ENCODE data around the gene DPH1.

DNA sequence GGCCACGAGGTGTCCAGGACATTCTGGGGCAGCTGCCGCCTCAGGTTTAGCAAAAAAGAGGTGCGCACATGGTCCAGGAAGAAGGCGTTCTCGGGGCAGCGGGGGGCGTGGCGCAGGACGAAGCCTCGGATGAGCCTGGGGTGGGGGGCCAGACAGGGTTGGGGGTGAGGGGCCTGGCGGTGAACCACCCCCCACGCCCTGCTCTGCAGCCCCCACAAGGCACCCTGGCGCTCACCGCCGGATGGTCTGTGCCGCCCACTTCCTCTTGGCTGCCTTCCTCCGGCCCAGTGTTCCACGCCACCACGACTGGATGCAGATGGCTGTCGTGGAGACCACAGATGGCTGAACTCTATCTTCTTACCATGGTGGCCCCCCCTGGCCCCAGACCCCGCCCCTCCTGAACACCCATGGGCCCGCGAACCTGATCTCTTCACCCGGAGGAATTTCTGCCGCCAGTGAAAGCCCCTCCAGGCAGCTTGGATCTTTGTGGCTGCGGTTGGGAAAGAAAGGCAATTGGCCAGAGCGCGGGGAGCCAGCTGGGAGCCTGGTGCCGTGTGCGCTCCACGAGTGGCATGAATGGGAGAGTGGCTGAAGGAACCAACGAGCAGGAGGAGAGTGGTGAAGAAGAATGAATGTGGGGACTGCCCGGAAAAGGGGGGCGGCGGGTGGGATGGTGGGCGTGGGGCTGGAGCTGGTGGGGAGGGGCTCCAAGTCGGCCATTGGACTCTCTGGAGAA lies 14.3 kb upstream of the CRK start:
- PRO-cap = no peak
- RAMPAGE, long total RNA, 4 experiments = no peak in any of the 4 experiments

- PRO-cap = no peak
- RAMPAGE, long total RNA, 4 experiments = no peak in any of the 4 experiments
Measured at GRCh38 chr17:1484409-1485657, 7.7 kb downstream of the MYO1C start.

DNA sequence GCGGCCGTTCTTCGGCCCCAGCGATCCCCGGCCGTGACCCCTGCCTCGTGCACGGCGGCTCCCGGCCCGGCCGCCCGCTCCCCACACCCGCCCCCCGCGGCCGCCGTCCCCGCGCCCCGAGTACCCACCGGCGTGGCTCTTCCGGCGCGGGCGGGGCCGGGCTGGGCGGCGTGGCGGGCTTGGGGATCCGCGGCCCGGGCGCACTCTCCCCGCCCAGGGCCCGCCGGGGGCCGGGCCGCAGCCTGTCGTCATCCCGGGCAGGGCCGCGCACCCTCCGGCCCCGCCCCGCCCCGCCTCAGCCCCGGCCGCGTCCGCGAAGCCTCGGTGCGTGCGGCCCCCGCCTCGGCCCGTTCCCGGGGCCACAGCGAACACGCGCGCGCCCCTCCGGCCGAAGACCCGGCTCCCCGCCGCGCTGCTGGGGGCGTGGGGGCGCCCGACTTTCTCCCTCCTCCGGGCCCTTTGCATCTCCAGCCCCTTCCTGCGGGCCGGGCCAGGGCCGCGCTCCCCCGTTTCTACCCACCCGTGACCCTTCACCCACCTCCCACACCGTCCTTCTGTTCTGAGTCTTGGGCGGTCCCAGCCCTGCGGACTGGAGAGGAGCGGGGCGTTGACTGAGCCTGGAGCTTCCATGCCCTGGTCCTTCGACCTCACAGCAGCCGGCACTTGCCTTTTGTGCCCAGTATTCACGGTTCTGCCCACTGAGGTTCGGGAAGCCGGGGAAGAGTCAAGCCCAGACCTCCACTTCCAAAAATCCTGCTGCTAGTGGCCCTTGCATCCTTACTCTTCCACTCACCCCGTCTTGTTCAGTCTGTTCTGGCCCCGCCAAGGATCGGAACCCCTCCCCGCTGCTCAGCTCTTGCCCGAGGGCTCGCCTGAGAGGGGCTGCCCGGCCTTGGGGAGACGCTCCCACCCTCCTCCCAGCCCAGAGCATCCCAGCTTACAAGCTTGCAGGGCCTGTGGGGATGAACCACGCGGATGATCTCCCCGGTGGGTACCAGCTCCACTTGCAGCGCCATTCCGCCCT lies 702 bp downstream of the MYO1C start:
- PRO-cap = no peak
- RAMPAGE, long total RNA, 4 experiments = start-site peak on the minus strand in 3 of 4 experiments, centred at positions 157 to 158 of the sequence, 30 to 171 reads per replicate

GRCh38 chr17:1509502-1509877 lies 6.9 kb downstream of the INPP5K start:
- PRO-cap = no peak
- RAMPAGE, long total RNA, 4 experiments = no peak in any of the 4 experiments

DNA sequence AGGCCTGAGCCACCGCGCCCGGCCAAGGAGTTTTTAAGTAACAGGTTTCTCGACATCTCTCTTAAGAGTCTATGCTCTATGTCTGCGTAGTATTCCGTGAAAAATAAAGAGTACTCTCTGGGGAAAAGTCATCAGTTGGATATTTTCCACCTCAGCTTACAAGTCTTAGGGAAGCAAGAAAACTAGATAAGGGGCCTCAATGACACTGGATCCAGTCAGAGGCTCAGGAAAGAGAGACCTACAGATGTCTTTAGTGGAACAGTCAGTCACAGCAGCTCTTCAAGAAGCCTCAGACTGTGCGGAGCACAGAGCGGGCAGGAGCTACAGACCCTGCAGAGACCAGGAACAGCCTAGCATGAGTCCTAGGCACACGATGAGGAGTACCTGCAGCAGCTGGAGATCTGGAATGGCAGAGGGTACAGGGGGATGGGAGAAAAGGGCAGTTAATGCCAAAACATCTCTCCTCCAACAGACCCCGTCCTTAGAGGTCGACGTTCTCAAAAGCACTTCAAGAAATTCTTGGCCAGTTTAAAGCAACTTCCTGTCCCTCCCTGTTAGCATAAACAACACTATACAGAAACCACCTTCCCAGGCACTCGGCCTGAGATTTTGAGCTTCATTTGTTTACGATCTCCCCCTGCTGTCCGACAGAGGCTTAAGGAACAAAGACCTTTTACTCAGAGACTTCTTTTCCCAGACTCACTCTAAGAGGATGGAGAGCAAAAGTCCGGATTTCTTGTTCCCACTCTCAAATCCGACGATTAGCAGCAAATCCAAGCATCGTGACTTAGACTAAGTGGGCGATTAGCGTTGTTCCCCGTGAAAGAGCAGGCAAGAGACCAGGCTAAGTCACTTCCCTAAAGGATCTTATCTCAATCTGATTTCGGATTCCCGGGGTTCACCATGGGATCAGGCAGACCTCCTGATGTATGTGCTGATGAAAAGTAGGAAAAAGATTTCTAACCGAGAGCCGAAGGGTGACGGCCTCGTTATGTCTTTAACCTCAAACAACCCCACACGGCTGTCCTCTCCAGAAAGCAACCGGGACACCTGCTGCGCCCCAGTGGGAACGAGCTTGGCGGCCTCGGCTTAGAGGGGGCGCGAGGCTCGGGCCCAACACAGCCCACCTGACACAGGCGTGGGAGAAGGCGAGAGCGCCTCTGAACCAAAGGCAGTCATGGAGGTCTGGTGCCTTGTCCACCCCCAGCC lies 823 bp downstream of the INPP5K start:
- PRO-cap = no peak
- RAMPAGE, long total RNA, 4 experiments = no peak in any of the 4 experiments

GRCh38 chr17:1555682-1556460 lies 6.7 kb downstream of the PITPNA start:
- PRO-cap = no peak
- RAMPAGE, long total RNA, 4 experiments = no peak in any of the 4 experiments

DNA sequence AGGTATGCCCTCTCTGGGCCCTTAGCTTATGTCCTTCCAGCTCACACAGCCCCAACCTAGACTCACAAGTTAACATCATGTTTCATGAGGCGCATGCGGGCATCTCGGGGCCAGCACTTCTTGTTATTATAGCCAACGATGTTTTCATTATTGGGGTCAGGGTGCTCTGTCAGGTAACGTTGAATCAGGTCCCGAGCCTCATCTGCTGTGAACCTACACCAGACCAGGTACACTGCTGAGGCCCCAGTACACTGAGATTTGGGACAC lies 11.1 kb downstream of the PRPF8 start:
- PRO-cap = no peak
- RAMPAGE, long total RNA, 4 experiments = no peak in any of the 4 experiments

- PRO-cap = no peak
- RAMPAGE, long total RNA, 4 experiments = no peak in any of the 4 experiments
Measured at GRCh38 chr17:1704462-1704840, 5.7 kb downstream of the TLCD2 start.

DNA sequence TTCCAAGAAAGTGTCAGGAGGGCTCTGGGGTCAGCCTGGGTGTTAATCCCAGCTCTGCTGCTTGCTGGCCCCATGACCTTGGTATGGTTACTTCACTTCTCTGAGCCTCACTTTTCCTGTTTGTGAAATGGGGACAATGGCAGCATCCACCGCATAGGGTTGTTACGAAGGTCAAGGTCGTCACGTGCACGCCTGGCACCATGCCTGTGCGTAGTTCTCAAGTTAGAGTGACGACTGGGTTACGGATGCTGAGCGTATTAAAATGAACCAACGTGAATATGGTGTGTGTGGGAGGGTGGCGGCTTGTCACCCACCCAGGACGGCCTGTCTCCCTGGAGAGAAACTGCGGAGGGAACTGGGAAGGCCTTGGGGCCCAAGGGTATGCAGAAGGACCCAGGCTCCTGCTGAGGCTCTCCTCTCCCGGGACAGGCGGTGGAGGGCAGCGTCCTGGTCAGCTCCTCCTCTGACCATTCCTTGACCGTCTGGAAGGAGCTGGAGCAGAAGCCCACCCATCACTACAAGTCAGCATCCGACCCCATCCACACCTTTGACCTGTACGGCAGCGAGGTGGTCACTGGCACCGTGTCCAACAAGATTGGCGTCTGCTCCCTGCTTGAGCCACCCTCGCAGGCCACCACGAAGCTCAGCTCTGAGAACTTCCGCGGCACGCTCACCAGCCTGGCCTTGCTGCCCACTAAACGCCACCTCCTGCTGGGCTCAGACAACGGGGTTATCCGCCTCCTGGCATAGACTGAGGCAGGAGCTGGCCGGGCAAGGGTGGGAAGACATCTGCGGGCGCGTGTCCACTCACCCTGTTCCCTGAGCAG lies 5.5 kb upstream of the SERPINF2 start:
- PRO-cap = no peak
- RAMPAGE, long total RNA, 4 experiments = no peak in any of the 4 experiments

DNA sequence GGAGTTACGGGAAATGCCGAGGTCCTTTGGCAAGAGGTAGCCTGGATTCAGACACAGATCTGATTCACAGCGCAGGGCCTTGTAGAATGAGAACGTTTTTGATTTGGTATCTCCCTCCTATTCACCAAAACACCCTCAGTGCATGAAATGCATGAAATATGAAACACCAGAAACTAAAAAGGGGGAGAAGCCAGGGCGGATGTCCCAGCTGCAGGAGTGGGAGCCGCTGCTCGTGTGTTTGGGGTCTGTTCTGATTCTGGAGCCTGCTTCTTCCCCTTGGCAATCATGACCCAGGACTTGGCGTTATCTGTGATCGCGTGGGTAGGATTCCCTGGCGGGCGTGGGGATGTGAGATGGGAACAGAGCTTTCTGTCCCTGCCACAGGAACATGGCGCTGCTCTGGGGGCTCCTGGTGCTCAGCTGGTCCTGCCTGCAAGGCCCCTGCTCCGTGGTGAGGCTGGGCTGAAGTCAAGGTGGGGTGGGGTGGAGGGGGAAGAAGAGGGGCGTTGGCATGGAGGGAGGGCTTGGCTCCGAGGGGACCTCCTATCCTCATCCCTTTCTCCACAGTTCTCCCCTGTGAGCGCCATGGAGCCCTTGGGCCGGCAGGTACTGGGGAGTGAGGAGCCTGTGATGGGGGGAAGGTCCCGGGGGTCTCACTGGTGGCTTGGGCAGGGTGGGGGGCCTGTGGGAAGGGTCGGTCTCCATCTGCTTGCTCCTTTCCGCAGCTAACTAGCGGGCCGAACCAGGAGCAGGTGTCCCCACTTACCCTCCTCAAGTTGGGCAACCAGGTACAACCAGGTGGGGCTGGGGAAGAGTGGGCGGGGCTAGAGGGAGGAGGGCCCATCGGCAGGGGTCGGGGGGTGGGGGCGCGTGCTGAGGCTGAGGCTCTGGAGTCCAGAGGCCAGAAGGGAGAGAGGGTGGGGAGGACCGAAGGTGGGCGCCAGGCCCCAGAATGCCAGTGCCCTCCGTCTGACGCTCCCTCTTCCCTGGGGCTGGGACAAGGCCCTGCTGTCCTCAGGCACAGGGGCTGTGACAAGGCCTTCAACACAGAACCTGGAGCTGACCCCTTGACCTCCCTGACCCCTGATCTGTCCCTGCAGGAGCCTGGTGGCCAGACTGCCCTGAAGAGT lies 2.3 kb downstream of the SERPINF2 start:
- PRO-cap = no peak
- RAMPAGE, long total RNA, 4 experiments = start-site peak on the plus strand in 3 of 4 experiments, centred at positions 366 to 380 of the sequence, 50 to 58 reads per replicate

- PRO-cap = no peak
- RAMPAGE, long total RNA, 4 experiments = no peak in any of the 4 experiments
Measured at GRCh38 chr17:1753902-1754650, 7.8 kb upstream of the SERPINF1 start.

DNA sequence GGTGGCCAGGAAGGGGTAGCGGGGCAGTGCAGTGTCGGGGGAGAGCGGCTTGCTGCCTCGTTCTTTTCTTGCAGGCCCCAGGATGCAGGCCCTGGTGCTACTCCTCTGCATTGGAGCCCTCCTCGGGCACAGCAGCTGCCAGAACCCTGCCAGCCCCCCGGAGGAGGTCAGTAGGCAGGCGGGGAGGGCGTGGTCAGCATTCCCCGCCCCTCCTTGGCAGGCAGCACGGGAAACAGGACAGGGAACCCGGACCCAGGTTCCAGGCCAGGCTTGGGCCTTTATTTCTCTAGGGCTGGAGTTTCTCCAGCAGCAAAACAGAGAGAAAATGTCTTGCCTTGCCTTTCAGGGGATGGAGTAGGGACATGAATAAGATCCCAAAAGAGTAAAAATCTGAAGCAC lies 5.0 kb downstream of the SERPINF1 start:
- PRO-cap = no peak
- RAMPAGE, long total RNA, 4 experiments = no peak in any of the 4 experiments

DNA sequence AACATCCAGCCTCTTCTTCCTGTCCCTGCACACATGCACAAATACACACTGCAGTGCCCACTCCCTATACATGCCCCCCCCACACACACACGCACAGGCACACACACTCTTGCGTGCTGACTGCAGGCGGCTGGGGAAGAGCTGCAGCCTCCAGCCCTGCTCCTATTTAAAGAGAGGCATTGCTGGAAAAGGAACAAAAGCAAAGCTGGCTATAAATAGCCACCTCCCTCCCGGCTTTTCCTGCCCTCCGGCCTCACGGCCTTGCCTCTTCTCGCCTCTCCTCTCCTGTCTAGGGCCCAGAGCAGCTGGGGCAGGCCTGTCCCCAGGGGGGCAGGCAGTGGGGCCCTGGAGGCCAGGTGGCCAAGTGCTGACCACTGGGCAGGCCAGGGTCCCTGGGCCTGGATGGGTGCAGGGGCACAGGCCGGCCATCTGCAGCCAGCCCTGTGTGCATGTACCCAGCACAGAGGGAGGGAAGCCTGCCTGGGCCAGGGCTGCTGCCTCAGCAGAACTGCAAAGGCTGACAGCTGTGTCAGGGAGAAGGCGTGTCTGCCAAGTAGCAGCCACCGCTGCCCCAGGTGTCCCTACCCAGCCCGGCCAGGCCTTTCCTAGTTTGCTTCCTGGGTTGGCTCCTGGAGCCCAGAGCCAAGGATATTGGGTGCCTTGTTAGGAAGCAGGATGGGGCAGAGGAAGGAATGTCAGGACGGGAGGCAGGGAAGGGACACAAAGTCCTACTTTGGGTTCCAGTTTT lies 25.4 kb downstream of the RTN4RL1 start:
- PRO-cap = no peak
- RAMPAGE, long total RNA, 4 experiments = no peak in any of the 4 experiments

DNA sequence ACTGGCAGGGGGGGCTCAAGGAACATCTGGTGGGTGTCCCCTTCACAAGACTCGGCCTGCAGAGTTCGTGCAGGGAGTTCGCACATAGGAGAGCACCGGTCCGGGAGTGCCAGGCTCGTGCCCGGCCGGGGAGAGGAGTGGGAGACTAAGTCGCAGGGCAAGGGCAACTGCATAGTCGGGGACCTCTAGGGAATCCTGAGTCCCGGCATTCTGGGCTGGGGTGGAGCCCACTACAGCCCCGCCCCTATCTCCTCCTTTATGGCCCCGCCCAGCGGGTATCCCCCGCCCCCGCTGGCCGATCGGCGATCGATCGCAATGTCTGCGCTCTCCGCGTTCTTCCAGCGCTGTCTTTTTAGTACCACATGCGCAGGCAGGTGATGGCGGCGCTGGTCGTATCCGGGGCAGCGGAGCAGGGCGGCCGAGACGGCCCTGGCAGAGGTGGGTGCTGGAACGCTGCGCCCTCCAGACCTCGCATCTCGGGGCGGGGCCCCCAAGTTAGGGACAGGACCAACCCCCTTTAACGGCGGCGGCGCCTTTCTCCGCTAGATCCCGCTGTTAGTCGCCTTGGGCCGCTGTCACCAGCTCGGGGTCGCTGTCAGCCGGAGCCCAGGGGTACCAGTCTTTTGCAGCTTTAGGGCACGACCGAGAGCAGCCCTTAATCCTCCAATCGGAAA lies at the start of gene DPH1:
Gene DPH1 (plus strand): TSS at position 361 of the 674 bp plus-strand sequence.
- PRO-cap = no peak
- RAMPAGE, long total RNA, 4 experiments = start-site peak on the plus strand in 3 of 4 experiments, centred at positions 363 to 372 of the sequence, 24 to 234 reads per replicate

GRCh38 chr17:2083471-2084115 lies 28.7 kb downstream of the HIC1 start:
- PRO-cap = no peak
- RAMPAGE, long total RNA, 4 experiments = no peak in any of the 4 experiments

DNA sequence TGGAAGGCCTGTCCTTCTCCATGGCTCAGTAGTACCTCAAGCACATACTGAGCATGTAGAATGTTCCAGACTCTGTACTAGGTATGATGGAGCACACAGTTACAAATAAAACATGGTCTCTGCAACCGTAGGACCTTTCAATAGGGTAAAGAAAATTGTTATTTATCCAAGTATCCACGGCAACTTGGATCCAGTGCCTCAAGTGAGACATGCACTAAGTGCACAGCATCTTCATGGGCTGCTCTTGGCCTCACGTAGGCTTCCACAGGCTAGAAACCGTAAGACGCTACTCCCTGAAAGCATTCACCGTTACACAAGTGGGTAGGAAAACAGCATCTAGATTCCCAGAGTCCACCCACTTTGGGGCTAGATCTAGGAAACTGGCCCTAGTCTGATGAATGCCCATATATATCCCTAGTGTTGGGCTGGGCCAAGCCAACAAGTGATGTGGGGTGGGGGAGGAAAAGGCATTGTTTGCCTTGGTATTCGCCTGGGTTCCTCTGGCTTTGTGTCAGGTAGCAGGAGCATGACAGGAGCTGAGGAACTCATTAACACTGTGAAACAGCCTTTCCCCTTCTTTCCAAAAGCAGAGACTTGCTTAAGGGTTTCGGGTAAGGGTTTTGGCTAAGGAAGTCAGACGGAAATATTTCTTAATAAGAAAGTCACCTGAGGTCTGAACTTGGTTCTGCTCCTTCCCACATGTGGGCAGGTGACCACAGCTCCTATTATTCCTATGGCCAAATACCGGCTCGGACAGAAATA lies 112.4 kb downstream of the SMG6 start:
- PRO-cap = no peak
- RAMPAGE, long total RNA, 4 experiments = no peak in any of the 4 experiments

DNA sequence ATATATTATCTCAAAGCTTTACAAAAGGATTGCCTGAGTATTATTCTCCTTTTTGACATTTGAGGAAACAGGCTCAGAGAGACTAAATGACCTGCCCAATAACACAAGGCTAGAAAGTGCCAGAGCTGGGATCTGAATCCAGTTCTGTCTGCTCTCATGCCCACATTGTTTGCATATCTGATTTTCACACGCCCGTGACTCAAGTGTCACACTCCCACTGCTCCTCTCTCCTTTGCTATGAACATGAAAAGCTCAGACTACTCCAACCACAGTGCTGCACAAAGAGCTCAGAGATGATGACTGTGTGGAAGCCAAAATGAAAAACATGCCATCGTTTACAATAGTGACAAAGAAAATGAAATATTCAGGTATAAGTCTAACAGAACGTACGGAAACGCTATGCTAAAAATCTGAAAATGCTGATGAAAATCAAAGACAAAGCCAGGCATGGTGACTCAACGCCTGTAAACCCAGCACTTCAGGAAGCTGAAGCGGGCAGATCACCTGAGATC lies 107.8 kb downstream of the SMG6 start:
- PRO-cap = no peak
- RAMPAGE, long total RNA, 4 experiments = no peak in any of the 4 experiments

DNA sequence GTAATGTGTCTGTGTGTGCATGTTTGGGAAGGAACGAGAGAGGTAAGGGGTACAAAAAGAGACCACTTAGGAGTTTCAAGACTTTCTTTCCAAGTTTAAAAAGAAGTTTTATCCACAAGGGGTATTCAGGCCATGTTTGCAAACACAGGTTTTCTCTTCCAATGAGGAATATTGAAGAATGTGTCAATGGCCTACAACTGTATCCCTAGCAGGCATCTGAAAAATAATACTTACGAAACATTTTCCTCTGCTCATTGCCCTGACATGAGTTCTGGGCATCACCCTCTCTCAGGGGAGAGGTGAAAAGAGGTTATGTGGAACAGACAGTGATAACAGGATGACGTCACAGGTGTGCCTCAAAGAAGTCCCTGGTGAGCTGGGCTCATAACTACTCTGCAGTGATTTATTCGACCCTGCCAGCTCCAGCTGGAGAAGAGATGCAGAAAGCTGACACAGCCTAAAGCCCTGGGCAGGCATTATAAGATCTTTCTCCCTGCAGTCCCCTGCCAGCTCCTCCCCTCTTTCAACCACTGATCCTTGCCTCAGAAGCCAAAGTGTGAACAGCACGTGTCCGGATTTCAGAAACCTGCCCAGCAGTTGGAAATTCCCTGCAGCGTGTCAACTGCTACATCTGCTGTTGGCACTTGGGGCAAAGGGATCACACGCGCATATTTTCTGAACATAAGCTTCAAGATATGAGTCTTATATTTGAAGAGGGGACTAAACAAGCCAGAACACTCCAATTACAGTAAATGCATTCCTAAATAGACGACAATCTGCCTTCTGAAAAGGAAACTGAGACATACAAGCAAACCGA lies 80.7 kb downstream of the SMG6 start:
- PRO-cap = no peak
- RAMPAGE, long total RNA, 4 experiments = no peak in any of the 4 experiments

- PRO-cap = no peak
- RAMPAGE, long total RNA, 4 experiments = no peak in any of the 4 experiments
Measured at GRCh38 chr17:2266413-2267195, 37.0 kb downstream of the SMG6 start.

GRCh38 chr17:2304101-2304388 lies 295 bp downstream of the SRR start:
- PRO-cap = no peak
- RAMPAGE, long total RNA, 4 experiments = no peak in any of the 4 experiments

All from omental fat pad (tissue), 4 donors.